ENCODE results near the gene CYB5B.

GRCh38 chr16:69383799-69384866, 1.7 kb downstream of the TERF2 start:
- RRBS, 2 experiments = no CpG with 5 or more reads among the region's 5 CpGs

GRCh38 chr16:69424002-69425122, at the start of gene CYB5B:
Gene CYB5B, plus strand, starts transcription at chr16:69424619.
- RRBS, 2 experiments = 1% methylated on average over 7 of the region's 47 CpGs

- RRBS, 2 experiments = no CpG with 5 or more reads among the region's 8 CpGs
These were observed 4.7 kb downstream of the CYB5B start for GRCh38 chr16:69428962-69429770.

GRCh38 chr16:69692435-69693118, 33.8 kb downstream of the NQO1 start:
- RRBS, 2 experiments = no CpG with 5 or more reads among the region's 4 CpGs

- RRBS, 2 experiments = no CpG with 5 or more reads among the region's 6 CpGs
These were observed 28.9 kb downstream of the NQO1 start for GRCh38 chr16:69697198-69698169.

DNA sequence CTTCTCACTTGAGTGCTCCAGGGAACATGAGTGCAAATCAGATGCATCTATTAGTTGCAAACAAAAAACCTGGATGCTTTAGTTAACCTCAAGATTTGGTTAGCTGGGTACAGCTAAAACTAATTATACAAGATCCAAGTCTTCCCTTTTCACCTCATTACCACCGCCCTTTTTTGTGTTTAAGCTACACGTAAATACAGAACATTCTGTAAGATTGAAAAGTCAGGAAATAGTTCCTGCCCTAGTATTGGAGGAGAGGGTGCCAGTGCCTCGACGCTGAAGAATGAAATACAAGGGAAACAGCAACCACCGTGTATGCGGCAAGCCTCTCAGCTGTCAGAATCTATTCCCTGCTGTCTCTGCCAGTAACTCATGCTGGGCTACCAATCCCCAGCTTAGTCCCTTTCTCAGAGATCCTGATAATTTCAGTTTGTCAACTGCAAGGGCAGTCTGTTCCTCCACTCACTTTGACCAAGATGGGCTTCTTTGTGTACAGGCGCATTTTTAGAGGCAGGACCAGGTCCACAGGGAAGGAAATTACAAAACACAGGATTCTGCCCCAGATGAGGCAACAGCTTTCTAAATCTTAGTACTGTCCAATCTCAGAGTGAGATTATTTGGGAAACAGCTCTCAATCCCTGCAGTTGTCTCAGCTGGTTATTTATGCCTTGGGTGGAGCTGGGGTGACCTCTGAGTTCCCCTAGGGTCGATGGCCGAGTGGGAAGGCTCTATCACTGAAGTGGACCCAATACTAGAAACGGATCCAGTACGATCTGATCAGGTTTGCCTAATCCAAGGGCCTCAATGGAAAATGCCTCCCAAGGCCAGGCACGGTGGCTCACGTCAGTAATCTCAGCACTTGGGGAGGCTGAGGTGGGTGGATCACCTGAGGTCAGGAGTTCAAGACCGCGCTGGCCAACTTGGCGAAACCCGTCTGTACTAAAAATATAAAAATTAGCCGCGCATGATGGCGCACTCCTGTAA, 1.3 kb downstream of the NQO1 start:
- RRBS, 2 experiments = no CpG with 5 or more reads among the region's 20 CpGs

DNA sequence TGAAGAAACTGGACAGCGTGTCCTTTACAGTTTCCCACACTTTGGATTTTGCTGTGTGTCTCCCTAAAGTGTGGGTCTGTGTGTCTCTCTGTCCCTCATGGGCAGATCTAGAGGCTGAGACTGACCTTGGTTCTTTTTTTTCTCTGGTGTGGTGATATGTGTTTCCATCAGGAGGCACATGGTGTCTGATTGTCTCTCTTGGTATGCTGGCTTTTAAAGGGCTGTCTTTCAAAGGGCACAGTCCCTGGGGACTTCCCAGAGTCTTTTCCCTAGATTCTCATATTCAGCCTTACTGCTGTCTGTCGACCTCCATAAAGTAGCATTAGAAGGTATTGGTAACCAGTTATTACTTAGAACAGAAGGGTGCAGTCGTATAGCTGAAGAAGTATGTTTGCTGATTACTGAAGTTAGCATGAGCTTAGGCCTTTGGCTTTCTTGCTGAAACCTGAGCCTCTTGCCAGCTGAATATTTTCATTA, 71.2 kb downstream of the WWP2 start:
- RRBS, 2 experiments = no CpG with 5 or more reads among the region's 3 CpGs

GRCh38 chr16:69848917-69849591, 86.9 kb downstream of the WWP2 start:
- RRBS, 2 experiments = 100% methylated on average over 1 of the region's 7 CpGs; no CpG with 5 or more reads in 1 of the 2 experiments

- RRBS, 2 experiments = no CpG with 5 or more reads among the region's 11 CpGs
These were observed 60.7 kb upstream of the CLEC18A start for GRCh38 chr16:69890419-69890894.

- RRBS, 2 experiments = no CpG with 5 or more reads among the region's 19 CpGs
These were observed 15.2 kb upstream of the CLEC18A start for GRCh38 chr16:69935772-69936508.

DNA sequence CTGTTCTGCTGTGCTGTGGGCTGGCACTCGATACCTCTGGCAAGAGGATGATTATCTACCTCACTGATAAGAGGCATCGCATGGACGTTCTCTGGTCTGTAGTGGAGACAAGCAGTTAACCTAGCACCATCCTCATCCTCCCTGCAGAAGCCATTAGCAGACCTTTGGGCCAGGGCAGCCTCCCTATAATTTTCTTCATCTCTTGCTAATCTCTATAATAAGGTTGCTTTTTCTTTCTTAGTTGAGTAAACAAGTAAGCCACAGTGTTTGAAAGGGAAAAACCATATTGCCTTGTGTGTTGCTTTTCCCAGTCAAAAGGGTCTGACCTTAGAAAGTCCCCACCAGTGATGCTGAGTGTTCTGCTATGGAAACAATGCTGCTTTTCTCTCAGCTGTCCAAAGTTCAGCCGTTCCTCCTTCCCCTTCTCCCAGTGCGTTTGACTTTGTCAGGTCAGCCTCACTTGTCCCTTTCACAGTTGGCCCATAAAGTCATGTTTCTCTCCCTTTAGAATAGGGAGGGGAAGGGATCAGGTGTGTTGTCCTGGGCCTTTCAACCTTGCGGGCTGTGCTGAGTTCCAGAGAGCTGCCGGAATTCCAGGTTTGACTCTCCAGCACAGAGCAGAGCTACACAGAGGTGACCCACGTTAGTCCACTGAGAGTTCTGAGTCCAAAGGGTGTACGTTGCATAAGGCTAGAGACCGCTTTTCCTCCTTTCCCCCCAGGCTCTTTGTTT, 16.0 kb upstream of the CLEC18C start:
- RRBS, 2 experiments = no CpG with 5 or more reads among the region's 10 CpGs

DNA sequence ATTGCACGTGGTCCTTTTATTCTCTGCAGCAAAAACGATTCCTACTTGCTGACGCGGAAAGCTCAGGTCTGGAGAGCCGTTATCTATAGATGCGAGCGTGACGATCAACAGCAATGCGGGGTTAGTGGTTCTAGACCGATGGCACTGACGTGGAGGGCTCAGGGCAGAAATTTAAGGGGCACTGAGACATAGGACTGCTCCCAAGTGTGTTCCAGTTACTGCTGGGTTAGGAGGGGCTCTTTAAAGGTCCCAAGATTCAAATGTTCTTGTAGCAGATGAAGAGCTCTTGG, 596 bp upstream of the EXOSC6 start:
- RRBS, 2 experiments = no CpG with 5 or more reads among the region's 11 CpGs

- RRBS, 2 experiments = no CpG with 5 or more reads among the region's 9 CpGs
These were observed 907 bp upstream of the EXOSC6 start for GRCh38 chr16:70252681-70253013.

DNA sequence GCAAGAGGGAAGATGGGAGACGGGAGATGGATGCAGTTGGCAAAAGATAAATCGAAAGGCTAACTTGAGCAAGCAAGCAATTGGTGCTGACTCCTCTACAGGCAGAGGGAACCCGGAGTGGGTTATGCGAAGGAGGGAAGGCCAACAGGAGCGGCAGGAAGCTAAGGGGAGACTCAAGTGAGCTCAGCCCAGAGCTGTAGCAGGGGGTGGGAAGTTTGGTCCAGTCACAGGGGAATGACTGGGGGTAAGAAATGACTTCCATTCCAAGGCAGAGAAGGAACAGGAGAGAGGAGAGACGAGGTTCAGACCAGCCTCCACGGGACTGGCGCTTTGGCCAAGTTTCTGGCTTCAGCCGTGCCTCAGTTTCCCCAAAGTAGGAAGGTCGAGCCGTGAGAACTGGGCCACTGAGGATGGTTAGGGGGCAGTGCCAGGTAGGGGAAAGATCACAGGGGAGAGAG, 827 bp downstream of the ST3GAL2 start:
- RRBS, 2 experiments = no CpG with 5 or more reads among the region's 11 CpGs

- RRBS, 2 experiments = no CpG with 5 or more reads among the region's 7 CpGs
These were observed 36.2 kb upstream of the IL34 start for GRCh38 chr16:70610122-70610600.

- RRBS, 2 experiments = 89 to 90% methylated on average over 2 of the region's 12 CpGs
These were observed 5.2 kb downstream of the MTSS2 start for GRCh38 chr16:70680668-70681137.

GRCh38 chr16:70693800-70694899, 8.3 kb upstream of the MTSS2 start:
- RRBS, 2 experiments = 13 to 88% methylated on average over 2 to 3 of the region's 25 CpGs

GRCh38 chr16:70706712-70707726, 21.2 kb upstream of the MTSS2 start:
- RRBS, 2 experiments = no CpG with 5 or more reads among the region's 15 CpGs

GRCh38 chr16:70715764-70716436, 30.0 kb upstream of the MTSS2 start:
- RRBS, 2 experiments = no CpG with 5 or more reads among the region's 10 CpGs

DNA sequence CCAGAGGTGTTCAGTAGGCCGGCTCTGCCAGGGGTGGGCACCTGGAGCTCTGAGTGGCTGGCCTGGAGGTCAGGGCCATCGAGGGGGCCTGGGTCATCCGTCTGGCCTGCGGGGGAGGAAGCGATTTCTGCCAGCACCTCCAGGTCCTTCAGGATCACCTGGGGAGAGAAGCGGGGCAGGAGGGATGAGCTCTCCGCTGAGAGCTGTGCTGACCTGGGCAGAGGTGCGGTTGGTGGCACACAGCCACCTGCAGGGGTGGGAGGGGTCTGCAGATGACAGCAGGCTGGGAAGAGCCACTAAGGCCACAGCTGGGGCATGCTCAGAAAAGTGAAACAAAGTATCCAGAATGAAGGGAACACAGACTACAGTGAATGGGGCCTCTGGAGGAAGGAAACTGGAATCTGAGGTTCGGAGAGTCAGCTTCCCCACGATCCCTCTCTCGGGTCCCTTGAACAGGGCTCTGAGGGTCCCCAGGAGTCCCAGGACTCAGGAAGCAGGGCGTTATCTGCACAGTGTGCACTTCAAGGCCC, 56.5 kb downstream of the VAC14 start:
- RRBS, 2 experiments = 80 to 100% methylated on average over 1 of the region's 12 CpGs